Vein endothelial cell (primary cell): ENCODE results near the genes GPR55 and B3GNT7.

DNA sequence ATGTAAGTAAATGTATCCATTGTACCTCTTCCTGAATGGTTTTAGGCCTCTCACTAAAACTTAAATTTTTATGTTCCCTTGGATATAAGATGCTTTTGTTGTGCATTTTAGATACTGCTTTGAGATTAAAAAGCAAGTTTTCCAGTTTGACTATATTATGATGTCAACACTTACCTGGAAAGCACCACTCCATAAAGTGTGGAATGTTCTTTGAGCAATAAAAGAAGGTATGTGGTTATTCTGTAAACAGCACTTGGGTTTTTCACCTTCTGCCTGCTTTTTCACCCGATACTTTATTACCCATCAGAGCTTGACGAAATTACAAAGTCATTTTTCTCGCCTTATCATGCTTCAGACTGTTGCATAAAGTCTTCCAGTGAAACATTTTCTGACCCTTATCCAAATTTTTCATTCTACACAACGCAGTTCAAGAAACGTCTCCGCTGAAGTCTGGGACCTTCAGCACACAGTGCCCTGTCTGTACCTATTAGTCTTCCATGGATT, 25.1 kb downstream of the CAB39 start:
- CAGE, long polyA plus RNA, result no peak

DNA sequence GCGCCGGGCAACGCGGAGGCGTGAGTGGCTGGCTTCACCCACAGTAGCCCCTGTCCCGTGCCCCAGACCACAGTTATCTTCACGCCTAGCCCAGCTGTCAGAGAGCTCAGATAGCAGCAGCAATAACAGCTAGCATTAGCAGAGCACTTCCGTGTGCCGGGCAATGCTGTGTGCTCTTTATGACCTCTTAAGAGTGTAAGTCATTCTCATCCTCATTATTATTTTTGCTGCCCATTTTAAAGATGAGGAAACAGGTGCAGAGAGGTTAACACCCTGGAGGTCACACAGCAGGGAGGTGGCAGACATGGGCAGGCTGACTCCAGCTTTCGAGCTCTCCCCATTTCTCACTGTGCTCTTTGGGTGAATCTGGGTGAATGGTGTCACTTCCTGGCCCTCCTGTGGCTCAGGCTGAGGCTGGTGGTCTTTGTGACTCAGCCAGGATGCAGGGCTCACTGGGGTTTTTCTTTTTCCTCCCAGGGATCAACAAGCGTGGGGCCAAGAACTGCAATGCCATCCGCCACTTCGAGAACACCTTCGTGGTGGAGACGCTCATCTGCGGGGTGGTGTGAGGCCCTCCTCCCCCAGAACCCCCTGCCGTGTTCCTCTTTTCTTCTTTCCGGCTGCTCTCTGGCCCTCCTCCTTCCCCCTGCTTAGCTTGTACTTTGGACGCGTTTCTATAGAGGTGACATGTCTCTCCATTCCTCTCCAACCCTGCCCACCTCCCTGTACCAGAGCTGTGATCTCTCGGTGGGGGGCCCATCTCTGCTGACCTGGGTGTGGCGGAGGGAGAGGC, 13.0 kb downstream of the ITM2C start:
- CAGE, long polyA plus RNA, result no peak

DNA sequence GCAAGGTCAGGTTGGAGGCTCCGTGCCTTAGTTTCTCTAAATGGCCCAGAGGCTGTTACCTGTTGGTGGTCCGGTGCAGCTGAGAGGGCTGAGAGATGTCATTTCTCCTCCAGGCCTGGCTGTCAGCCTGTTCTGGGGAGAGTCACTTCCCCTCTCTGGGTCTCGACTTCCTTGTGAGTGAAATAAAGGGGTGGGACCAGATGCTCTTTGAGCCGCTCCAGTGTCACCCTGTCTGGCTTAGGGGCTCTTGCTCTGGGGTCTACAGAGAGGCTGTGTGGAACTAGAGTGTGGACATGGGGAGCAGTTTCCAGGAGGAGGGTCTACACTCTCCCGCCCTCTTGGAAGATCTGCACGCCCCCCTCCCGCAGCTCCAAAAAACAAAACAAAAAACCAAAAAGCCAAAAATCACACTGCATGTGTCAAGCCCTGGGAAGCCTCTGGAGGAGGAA, at the start of gene GPR55:
Gene GPR55, minus strand, starts transcription at position 134 of the 449 bp plus-strand sequence.
- CAGE, long polyA plus RNA, result no peak

DNA sequence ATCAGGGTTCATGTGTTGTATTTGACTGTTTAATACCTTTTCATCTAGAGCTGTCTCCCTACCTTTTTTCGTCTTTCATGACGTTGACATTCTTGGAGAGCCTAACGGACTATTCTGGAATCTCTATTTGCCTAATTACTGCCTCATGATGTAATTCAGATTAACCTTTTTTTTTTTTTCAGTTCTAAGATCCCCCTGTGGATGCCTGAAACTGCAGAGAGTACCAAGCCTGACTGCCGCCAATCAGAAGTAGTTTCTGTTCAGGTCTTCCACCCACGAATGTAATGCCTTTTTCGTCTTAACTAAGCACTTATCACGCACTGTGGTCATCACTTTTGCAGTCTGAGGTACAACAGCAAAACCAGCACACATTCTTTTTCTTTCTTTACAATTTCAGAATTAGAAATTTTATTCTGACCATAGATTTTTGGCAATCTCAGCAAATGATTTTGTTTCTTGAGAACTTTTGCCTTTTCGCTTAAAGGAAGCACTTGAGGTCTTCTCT, 31.8 kb upstream of the GPR55 start:
- CAGE, long polyA plus RNA, result no peak

GRCh38 chr2:231037689-231038411, 527 bp downstream of the C2orf72 start:
- CAGE, long polyA plus RNA, result no peak

DNA sequence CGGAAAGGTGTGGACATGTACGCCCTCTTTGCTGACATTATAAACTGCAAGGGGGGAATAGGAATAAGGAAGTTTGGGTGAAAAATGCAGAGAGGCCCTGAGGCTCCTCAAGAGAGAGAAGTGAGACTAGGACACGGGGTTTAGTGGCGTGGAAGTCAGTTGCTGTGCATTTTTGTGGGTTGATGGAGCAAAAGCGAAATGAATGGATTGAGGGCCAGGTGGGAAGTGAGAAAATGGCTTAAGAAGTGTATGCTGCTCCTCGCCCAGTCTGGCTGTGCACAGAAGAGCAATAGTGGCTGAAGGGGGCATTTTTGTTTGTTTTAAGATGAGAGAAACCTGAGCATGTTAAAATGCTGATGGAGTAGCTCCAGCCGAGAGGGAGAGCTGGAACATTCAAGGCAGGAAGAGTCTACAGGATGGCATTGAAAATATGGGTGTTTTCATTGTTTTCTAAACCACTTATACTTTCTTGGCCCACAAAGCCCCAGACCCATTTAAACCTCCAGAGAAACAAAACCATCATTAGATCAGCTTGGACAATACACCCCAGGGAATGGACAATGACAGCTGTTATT, 96.1 kb upstream of the B3GNT7 start:
- CAGE, long polyA plus RNA, result no peak

DNA sequence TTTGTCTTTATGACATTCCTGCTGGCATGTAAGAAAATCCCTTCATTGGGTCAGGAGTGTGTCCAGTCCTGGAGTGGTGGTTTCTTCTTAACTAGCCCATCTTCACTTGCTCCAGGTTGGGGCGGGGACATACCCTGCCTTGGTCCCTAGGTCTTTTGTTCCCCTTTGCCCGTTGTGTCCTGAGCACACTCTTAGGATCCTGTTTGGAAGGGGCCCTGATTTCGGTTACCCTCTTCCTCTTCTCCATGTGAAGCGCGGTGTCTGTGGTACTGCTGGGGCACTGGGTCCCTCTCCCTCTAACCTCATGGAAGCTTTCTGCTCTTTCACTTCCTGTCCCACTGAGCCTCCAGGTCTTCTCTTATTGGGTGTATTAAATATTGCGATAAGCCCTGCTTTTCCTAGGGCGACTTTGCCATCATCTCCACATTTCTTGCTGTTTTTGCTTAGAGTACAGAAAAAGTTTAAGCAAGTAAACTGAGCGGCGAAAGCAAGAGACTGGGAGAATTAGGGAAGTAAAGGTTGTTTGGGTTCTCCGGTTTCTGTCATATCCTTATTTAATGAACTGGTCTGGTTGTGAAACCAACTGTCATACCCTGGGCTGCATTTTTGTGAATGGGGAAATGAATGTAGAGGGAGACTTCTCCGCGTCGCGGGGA, 73.9 kb upstream of the B3GNT7 start:
- CAGE, long polyA plus RNA, result no peak

- CAGE, long polyA plus RNA, result no peak
Observed at GRCh38 chr2:231348692-231349286, 46.7 kb upstream of the B3GNT7 start.

DNA sequence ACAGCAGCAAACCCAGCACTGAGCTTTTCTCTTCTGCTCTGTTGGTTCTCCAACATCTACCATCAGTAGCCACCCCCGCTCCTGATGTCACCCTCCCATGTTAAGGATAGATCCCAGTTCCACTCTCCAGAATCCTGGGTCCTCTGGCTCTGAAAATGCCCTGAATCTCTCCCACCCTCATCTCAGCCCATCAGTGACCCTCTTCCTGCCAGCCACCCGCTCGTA, 13.0 kb upstream of the B3GNT7 start:
- CAGE, long polyA plus RNA, result no peak

DNA sequence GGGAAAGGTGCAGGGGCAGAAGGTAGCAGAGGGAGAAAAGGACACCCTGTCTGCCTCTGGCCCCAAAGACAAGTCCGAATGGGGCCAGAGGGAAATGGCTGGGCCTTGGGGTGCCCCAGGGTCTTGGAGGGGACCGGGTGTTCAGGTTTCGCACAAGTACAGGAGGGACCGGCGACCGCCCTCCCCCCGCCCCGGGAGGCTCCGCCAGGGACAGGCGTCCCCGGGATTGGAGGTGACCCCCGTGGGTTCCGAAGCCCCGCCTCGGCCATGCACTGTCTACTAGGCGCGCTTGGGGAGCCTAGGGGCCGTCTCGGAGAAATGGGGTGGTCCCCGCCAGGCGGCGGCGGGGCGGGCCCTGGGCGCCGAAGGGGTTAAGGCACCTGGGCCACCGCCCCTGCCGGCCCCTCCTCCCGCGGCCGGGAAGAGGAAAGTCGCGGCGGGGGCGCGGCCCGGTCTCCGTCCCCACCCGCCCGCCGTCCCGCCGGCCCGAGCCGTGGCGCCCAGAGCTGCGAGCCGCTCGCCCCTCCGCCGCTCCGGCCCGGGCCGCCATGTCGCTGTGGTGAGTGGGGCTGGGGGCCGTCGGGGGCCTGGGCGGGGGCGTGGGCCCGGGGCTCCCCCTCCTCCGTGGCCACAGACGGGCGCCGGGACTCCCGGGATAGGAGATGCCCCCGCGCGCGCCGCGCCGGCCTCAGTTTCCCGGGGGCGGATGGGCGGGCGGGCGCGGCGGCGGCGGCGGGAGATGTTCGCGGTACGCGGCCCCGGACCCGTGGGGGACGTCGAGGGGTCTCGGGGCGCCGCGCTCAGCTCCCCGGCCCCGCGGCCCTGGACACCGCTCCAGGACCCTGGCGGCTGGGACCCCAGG, at the start of gene B3GNT7:
Gene B3GNT7, plus strand, starts transcription at position 455 of the 862 bp plus-strand sequence.
- CAGE, long polyA plus RNA, result no peak

- CAGE, long polyA plus RNA, result no peak
Observed at GRCh38 chr2:231455711-231456417, 8.4 kb downstream of the NCL start.

- CAGE, long polyA plus RNA, result no peak
Observed at GRCh38 chr2:231576938-231577263, 15.8 kb upstream of the TEX44 start.

DNA sequence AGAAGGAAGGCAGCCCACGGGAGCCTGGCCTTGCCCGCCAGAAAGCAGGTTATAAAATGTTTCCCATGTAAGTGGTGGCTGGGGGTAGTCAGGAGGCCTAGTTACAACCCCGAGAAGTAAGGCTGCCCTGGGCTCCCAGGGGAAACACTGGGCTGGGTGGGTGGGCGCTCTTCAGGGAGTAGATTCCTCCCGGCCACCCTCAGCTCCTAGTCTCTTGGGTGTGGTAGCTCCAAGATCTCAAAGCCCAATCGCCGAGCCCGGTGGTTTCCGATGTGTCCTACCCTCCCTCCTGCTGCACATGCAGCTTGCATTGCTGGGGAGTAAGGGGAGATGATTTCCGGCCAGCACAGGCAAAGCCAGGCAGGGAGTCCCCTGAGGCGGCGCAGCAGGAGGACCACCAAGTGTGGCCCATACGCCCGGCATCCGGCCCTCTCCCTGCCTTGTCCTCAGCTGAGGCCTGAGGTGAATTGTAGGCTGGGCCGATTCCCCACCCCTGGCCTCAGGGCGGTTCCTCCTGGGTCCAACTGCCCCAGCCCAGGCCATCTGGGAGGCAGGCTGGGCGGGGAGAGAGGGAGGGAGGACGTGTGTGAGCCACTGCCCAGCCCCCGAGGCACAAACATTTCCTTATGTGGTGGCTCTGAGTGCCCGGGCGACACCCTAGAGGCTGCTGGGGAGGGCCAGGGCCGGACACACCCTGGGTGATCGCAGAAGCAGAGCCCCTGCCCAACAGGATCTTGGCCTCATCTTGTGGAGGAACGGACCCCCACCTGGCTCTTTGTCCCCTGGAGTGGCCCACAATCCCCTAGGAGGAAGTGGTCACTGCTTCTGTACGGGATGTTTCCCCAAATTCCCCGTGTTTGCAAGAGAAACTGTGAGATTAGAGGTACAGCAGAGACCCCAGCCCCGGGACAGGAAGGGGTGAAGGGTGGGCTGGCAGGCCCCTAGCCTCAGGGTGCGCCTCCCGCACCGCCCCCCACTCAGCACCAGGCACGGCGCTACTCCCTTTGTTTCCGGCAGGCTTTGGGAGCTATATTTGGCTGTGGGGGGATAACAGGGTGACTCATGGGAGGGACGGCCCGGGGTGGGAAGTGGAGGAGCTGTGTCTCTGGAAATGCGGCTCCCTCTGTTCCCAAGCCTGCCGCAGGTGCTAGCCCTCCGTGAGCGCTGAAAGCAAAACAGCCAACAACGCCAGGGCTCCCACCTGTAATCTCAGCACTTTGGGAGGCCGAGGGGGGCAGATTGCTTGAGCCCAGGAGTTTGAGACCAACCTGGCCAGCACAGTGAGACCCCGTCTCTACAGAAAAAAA, 41.9 kb upstream of the PTMA start:
- CAGE, long polyA plus RNA, result no peak

GRCh38 chr2:231707093-231707215, 1.4 kb upstream of the PTMA start:
- CAGE, long polyA plus RNA, result no peak

- CAGE, long polyA plus RNA, result no peak
Observed at GRCh38 chr2:231710889-231711128, 2.5 kb downstream of the PTMA start.

GRCh38 chr2:231905977-231906471, 20.2 kb downstream of the NPPC start:
- CAGE, long polyA plus RNA, result no peak

DNA sequence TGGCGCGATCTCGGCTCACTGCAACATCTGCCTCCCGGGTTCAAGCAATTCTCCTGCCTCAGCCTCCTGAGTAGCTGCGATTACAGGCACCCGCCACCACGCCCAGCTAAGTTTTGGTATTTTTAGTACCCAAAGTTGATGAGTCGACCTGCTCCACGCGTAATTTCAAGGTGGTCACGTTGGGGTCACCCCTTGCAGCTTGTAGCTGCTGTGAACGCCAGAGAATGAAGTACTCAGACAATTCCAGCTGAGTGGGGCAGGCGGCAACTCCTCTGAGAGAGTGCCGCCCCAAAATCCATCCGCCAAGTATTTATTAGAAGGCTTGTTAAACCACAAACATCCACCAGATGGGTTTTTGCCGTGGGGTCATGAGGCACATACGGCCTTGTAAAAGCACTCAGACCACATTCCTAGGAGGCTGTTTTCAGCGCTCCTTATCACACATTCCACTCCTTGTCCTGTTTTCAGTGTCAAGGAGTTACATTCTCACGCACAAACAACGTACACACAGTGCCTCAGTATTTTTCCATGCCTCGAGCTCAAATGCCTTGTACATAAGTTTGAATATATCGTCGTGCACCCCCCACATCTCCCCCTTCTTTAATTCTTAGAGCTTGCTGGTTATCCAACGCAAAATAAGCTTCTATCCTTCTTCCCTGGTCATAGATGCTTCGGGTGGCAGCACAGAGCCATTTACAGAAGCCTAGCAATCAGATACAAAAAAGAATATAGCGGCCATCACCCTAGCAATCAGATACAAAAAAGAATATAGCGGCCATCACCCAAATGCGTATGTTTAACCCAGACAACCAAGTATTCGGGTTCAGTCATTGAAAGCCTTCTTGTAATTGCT, 7.2 kb downstream of the ALPP start:
- CAGE, long polyA plus RNA, result no peak

GRCh38 chr2:232418519-232419275, 12.1 kb downstream of the ALPG start:
- CAGE, long polyA plus RNA, result no peak

DNA sequence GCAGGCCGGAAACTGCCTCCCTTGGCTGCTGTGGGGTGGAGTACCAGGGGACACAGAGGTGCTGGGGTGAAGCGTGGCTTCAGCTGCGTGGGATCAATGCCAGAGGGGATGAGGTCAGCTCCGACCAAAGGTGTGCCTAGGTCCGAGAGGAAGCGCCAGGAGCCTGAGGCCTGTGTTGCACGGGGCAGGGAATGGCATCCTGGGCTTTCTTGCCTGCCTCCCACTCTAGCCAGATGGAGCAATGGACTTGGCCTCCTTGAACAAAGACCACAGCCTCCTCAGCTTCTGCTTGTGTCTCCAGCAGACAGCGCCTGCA, 11.9 kb upstream of the ALPI start:
- CAGE, long polyA plus RNA, result no peak

DNA sequence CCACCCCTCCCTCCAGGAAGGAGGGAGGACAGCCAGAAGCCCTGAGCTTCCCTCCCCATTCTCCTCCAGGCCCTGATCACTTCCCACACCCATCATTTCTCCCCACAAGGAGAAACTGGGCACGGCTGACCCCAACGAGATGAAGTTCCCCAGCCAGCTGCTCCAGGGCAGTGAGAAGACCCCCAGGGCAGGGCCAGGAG, 12.9 kb upstream of the ECEL1 start:
- CAGE, long polyA plus RNA, result no peak